A172 (cell line): ENCODE data around the genes SLC22A13 and ULK4.

DNA sequence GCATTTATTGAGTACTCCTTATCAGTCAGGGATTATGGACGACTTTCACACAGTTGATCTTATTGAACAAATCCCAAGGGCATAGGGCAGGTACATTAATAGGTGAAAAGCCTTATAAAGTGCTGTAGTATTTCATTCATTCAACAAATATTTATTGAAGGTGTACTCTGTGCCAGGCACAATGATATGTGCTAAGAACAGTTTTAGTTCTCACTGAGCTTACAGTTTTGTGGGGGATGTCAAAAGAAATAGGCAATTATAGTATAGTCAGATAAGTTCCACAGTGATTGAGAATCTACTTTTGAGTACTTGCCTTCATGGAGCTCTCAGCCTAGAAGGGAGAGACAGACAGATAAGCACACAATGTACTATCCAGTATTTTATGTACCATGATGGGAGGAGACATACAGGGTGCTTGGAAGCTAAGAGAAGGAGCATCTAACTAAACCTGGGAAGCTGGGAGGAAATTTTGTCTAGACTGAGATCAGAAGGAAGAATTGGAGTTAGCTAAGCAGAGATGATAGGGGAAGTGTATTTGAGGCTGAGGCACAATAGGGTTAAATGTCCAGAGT, 24.3 kb downstream of the OXSR1 start:
- RAMPAGE, long total RNA = no peak

DNA sequence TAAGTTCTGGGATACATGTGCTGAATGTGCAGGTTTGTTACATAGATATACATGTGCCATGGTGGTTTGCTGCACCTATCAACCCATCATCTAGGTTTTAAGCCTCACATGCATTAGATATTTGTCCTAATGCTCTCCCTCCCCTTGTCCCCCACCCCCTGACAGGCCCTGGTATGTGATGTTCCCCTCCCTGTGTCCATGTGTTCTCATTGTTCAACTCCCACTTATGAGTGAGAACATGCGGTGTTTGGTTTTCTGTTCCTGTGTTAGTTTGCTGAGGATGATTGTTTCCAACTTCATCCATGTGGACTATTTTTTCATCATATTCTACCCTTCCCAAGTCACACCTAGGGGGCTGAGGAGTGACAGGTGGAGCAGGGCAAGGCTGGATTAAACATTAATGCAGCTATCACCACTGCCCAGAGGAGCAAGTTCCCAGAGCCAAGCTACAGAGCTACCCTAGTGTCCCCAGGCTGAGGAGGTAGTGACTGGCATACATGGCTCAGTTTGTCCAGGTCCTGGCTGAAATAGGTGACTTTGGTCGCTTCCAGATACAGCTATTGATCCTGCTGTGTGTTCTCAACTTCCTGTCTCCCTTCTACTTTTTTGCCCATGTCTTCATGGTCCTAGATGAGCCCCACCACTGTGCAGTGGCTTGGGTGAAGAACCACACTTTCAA, at the start of gene SLC22A13:
SLC22A13 (plus strand) TSS at position 449 of the 679 bp plus-strand sequence.
- RAMPAGE, long total RNA = no peak

- RAMPAGE, long total RNA = no peak
Observed at GRCh38 chr3:38454122-38455018, 680 bp downstream of the ACVR2B start.

GRCh38 chr3:38460203-38461477, 7.0 kb downstream of the ACVR2B start:
- RAMPAGE, long total RNA = no peak

DNA sequence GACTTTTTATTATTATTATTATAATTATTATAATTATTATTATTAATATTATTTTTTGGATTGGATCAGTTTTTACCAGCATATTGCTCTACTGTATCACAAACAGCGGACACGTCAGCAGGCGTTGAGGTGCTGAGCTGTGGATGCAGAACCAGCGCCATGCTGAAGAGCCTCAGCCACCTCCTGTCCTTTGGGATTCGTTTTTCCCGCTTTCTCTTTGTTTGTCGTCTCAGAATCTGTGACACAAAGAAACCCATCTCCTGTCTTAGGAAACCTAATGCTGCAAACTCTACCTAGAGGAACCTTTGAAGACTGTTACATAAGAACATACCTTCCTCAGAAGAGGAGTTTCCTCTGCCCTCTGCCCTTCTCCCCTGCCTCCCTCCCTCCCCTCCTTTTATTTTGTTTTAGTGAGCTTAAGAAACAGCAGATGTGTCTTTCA, 12.7 kb upstream of the EXOG start:
- RAMPAGE, long total RNA = no peak

- RAMPAGE, long total RNA = no peak
Observed at GRCh38 chr3:38519559-38519880, 23.4 kb downstream of the EXOG start.

DNA sequence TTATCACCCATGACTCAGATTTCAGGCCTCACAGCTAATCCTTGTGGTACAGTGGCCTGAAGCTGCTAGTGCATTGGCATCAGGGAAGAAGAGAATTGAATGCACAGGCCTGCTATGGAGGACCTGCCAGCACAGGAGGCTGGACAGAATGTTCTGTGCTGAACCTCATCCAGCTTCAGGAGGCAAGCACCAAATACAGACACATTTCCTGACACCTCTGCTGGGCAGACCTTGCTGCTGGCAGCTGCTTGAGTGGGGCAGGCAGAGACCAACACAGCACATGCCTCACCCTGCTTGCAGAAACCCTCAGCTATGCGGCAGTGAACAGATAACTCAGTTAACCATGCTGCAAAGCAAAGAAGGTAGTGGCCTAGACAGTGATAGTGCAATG, 68.0 kb upstream of the SCN5A start:
- RAMPAGE, long total RNA = no peak

GRCh38 chr3:39100247-39100912, 7.0 kb downstream of the GORASP1 start:
- RAMPAGE, long total RNA = no peak

DNA sequence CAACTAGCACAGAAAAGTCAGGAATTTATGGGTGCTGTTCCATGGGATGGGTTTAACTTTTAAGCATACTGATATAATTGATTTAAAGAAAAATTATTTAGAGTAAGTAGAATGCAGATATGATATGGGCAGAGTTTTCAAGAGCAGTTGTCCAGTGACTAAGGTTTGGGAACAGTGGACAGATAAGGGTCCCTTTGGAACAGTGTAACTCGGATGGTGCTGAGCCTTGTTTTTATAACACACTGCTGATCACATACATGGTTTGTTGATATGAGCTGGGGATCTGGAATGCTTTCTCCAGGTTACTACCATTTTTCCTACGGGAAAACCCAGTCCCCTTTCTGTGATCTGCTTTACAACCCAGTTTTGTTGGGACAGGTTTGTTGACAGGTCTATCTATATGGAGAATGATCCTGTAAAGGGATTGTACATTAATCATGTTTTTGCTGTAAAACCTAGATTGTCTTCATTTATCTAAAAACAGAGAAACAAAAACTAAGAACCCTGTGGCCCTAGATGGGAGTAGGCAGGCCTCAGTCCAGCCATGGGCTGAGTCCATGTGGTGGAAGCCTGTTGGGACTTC, 13.4 kb downstream of the CSRNP1 start:
- RAMPAGE, long total RNA = no peak

GRCh38 chr3:39149408-39150094, 3.8 kb downstream of the CSRNP1 start:
- RAMPAGE, long total RNA = no peak

DNA sequence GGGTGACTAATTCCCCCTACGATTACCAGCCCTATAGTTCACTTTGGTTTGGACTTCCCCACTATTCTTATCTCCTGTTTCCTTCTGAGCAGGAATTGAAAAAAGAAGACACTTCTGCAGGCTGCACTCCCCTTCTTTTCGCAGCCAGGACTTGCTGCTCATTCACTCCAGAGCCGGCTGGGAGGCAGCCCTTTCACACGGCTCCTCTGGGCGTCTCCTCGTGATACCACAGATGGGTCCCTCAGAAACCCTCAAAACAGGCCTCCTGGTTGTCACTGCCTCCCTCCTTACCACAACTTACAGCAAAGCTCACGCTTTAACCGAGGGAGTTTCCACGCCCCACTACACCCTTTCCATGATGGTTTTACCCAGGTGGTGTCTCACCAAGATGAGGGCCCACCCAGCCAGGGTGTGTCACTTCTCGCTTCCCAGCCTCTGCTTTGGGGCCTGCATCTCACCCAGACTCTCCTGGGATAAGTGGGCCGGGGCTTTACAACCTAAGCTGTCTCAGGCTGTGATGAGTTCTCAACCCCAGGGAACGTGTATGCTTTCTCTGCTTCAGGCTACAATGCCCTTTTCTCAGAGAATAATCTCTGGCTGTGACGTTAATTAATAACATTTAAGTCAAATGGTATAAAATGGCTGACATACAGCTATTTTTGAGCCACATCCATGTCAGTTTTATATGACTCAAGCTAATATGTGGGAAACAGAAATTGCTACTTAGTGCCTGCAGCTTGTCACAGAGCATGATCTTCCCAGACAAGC, 11.9 kb downstream of the CX3CR1 start:
- RAMPAGE, long total RNA = no peak

DNA sequence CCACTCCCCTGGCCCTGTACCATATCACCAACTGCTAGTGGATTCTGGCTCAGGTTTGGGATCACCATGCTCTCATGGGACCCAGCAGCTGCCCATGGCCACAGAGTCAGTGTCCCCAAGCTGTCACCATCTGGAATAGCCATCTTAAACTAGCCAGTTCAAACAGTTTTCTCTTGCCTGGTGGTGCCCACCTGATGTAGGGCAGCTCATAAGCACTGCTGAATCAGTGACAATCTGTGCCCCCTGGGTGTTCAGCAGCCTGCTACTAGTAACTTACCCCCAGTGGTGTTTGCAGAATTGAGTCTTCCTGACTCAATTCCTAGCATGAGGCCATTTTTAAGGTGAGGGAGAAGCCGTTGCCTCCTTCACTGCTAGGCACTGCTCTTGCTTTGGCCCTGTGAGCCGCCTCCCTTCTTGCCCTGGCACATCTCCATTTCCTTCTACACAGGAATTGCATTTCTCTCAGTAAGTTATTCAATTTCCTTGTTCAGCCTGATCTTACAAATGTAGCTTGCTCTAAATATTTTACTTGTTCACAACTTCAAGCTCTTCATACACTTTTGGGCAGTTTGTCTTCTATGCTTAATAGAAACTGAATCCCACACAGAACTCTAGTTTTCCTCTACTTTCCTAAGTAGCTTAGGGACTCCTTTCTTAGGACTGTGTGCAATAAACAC, 8.0 kb downstream of the RPSA start:
- RAMPAGE, long total RNA = no peak

DNA sequence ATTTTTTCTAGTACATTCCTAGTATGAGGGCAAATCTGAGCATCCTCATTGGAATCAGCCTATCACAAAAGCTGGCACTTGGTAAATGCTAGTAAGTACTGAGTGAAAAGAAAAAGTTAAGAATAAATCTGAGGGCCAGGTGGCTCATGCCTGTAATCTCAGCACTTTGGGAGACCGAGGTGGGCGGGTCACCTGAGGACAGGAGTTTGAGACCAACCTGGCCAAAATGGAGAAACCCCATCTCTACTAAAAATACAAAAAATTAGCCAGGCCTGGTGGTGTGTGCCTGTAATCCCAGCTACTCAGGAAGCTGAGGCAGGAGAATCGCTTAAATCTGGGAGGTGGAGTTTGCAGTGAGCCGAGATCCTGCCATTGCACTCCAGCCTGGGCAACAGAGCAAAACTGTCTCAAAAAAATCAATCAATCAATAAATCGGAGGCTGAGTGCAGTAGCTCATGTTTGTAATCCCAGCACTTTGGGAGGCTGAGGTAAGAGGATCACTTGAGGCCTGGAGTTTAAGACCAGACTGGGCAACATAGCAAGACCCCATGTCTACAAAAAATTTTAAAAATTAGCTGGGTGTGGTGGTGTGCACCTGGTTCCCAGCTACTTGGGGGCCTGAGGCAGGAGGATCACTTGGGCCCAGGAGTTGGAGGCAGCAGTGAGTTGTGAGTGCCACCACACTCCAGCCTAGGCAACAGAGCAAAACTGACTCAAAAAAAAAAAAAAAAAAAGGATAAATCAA, 8.7 kb downstream of the RPSA start:
- RAMPAGE, long total RNA = no peak

- RAMPAGE, long total RNA = no peak
Observed at GRCh38 chr3:39810264-39810814, 930 bp downstream of the MYRIP start.

DNA sequence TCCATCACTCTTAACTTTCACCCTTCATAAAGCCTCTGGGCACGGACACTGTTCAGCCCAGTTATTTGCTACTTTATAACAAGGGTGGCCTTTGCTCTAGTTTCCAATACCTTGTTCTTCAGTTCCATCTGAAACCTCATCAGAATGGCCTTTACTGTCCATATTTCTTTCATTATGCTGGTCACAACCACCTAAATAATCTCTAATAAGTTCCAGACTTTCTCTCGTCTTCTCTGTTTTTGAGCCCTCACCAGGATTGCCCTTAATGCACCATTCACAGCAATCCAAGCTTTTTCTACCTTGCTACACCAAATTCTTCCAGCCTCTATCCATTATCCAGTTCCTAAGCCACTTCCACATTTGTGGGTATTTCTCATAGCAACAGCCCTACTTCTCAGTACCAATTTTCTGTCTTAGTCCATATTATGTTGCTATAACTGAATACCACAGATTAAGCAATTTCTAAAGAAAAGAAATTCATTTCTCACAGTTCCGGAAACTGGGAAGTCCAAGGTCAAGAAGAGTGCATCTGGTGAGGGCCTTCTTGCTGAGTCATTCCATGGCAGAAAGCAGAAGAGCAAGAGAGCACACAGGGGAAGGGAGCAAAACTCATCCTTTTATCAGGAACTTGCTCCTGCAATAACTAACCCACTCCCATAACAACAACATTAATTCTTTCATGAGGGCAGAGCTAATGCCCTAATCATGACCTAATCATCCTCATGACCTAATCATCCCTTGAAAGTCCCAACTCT, 9.8 kb upstream of the EIF1B start:
- RAMPAGE, long total RNA = no peak

DNA sequence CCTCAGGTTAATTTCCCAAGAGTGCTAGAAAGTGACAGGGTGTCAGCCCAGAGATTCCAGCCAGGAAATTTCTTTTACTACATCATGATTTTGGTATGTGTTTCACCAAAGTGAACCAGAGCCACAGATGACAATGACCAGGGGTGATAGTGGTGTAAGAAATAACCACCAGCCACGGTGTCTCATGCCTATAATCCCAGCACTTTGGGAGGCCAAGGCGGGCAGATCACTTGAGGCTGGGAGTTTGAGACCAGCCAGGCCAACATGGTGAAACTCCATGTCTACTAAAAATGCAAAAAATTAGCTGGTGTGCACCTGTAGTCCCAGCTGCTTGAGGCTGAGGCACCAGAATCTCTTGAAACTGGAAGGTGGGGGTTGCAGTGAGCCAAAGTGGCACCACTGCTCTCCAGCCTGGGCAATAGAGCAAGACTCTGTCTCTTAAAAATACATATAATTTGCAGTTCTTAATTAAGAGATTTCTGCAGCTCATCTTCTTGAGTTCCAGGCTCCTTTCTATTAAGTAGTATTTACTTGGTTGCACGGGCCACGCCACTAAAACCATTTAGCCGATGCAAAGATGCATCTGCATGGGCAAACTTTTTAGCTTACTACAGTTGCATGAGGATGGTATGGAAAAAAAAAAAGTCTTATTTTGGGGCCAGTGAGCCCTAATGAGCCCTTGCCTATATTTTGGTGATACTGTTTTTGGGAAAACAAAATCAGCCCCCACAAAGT, 3.5 kb downstream of the EIF1B start:
- RAMPAGE, long total RNA = no peak

DNA sequence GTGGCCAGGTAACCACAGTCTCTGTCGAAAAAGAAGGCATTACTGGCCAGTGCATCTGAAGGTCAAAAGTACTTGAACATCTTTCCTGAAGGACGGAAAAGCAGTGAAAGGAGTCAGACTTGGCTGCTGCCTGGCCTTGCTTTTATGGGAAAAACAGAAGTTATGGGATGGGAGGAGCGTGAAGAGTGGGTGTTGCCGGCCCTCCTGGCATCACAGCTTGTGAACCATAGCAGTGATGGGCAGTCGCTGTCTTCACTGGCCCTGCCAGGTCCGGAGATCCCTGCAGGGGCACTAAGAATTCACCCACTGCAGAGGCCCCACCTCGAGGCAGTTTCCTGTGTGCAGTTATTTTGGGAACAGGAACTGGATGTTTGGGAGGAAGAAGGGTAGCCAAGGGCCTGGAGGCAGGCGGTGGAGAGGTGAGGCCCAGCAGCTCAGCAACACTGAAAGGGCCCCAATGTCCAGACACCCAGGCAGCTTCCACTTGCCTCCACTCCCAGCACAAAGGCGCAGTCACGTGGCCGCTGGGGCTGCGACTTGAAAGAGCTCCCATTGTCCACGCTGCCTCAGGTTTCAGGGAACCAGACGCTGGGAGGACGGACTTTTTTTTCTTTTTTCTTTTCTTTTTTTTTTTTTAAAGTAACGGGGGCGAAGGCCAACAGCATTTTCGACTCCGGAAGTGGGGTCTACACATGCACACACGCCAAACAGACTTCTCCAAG, 255.6 kb downstream of the ZNF621 start:
- RAMPAGE, long total RNA = no peak

- RAMPAGE, long total RNA = no peak
Observed at GRCh38 chr3:40892762-40893087, 306.6 kb upstream of the CTNNB1 start.

DNA sequence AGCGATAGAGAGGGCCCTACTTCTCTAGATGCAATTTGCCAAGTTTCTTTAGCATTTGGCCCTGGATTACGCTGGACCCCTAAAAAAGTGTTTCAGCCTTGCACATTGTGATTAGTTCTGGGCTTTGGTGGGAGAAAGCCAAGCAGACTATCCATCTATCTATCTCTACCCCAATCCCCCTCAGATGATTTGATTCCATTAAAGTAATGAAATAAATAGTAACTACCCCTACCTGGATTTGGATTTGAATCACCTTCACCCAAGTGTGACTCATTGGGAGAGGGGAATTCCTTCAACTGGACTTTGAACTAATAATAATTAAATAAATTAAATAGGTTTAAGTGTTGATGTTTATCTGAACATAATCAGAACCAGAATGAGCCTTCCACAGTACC, 41.3 kb downstream of the CTNNB1 start:
- RAMPAGE, long total RNA = no peak

GRCh38 chr3:41961917-41962786, at the start of gene ULK4:
ULK4 (minus strand) TSS chr3:41962103.
- RAMPAGE, long total RNA = start-site peak on the minus strand at chr3:41962055-41962101, 34 and 64 reads in 2 replicates